Natural killer cell (primary cell): ENCODE measurements around a stretch of chr10.

DNA sequence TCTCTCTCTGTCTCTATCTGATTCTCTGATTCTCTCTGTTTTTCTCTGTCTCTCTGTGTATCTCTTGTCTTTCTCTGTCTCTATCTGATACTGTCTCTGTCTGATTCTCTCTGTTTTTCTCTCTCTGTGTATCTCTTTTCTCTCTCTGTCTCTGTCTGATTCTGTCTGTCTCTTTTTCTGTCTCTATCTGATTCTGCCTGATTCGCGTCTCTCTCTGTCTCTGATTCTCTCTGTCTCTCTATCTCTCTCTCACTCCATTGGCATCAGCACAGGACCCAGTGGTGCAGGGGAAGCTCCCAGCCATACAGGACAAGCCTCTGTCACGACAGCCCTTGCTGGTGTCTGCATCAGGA lies 79.0 kb downstream of the ADARB2 start:
- PRO-cap = no peak

GRCh38 chr10:2303149-2303535 lies 565.8 kb upstream of the ADARB2 start:
- PRO-cap = no peak

GRCh38 chr10:3045552-3046801 lies 21.4 kb upstream of the PFKP start:
- PRO-cap = no peak

GRCh38 chr10:3048500-3049107 lies 18.7 kb upstream of the PFKP start:
- PRO-cap = no peak

- PRO-cap = no peak
Measured at GRCh38 chr10:3090816-3091264, 23.5 kb downstream of the PFKP start.

DNA sequence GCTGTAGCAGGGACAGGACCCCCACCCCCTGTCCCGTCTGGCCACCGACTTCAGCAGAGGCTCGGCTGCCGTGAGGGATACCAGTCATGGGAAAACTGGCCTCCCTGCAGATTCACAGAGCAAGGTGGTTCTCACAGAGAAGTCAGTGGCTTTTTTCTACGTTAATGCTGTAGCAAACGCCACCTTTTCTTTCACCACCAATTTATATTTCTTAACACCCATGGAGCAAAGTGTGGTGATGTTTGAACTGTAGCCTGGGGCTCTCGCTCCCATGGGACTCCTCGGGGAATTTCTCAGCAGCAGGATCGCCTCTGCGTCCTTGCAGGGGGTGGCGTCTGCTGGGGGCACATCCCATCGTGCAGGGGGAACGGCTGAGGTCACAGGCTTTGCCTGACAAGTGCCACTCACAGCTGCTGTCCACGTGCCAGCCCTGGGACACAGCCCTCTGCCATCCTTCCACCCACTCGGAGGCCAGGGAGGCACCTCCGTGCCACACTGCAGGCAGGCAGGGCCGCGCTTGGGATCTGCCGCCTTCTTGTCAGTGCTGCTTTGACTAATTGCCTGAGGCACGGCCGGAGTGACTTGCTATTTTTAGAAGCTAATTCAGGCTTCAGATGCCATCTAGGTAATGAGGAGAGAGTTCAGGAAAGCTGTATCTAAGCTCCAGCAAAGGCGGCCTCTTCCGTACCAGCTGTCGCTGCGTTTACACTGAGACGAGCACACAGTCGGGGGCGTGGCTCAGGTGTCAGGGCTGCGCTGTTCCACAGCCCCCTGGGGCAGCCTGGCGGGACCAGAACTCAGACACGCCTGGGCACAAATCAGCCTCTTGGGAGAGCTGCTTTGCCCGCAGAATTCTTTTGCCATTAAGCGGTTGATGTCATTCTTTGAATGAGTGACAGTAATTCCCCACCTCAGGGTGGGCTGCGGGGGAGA lies 45.8 kb downstream of the PITRM1 start:
- PRO-cap = no peak

- PRO-cap = no peak
Measured at GRCh38 chr10:3137136-3137760, 35.3 kb downstream of the PITRM1 start.

DNA sequence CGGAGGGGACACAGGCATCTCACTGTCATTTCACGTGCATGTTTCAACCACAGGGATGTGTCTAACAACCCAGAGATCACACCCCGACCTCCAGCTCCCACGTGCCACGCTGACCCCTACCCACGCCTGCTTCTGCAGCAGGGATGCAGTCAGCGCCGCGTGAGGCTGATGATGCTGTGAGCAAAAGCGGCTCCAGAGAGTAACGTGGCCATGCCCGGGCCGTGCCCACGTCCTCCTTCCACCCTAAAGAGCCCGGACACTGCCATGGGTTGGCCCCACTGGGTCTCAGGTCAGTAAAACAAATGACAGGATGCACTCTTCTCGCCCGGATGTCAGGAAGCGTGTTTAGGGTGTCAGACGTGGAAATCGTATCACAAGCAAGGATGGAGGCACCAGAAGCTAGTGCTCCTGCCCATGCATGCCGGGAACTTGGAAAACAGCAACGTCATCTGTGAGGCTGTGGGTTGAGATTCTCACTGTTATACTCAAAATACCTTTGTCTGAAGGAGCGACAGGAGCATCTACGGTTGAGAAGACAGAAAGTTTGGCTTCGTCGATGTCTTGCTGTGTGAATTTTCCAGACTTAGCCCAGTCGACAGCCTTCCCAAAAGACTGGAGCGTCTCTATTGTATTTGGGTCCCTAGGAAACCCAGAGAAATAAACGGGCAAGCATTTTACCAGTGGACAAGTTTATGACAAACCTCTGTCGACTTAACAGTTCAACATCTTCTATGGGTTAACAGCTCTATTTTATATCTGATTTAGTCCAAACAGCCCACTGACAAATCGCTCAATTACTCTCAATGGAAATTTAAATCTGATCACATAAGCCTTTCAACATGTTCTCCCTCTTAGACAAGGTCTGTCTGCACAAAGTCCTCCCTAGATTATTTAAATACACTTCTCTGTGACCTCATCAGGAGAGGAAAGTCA lies 33.9 kb downstream of the PITRM1 start:
- PRO-cap = no peak

- PRO-cap = no peak
Measured at GRCh38 chr10:3147453-3147911, 25.1 kb downstream of the PITRM1 start.

DNA sequence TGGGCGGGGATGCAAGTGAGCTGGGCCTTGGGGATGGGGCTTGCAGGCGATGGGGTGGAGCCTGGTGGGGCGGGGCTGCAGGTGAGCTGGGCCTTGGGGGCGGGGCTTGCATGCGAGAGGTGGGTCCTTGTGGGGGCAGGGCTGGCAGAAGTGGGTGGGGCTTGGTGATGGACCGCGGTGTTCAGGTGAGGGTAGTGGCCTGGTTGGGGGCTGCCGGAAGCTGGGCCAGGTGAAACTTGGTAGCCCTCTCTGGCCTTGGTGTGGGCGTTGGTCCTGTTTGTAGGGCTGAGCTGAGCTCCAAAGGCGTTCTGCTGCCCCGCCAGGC lies 745 bp upstream of the PITRM1 start:
- PRO-cap = no peak

GRCh38 chr10:3287807-3288410 lies 115.3 kb upstream of the PITRM1 start:
- PRO-cap = no peak

DNA sequence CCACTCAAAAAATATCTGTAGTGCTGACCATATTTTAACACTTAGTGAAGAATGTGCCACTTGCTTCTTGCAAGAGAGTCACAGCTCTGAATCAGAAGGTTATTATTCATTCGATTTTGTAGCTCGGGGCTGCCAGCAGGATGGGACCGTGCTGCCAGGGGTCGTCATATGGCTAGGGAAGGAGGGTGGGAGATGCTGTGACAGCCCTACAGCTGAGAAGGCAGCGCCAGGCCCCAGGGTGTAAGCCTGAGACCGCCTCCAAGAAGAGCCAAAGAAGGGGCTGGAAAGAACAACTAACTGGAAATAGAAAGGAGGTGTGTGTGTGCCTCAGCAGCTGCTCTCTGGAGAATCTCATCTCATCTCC lies 152.2 kb upstream of the PITRM1 start:
- PRO-cap = no peak

DNA sequence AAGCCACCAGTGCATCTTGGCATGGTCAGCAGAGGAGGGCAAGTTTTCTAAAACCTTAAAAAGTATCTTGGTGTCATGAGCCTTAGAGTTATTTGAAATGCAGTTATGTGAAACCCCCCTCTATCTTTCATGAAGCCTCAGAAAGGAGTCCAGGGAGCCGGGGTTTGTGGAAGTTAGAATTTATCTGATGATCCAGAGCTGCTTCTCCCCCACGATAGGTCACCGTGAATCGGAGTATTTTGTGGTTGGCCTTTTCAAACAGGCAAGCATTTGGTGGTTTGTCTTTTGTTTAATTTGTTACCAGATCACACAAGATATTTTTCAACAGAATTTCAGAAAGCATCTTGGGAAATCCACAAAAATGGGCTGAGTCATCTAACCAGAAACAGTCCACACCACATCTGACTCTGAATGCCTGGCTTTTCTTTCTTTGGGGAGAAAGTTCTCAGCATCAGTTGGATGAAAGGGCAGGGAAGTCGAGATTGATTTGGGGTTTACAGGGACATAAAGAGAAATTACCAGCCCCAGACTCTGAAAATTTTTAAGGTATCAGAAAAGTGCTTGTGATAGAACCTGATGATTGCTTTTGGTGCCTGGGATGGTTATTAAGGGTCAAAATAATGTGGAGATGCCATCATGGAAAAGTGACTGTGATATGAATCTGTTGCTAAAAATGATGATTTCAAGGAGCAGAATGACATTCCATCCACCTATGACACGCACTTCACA lies 295.7 kb upstream of the PITRM1 start:
- PRO-cap = no peak

- PRO-cap = no peak
Measured at GRCh38 chr10:3486255-3486794, 298.7 kb downstream of the KLF6 start.

DNA sequence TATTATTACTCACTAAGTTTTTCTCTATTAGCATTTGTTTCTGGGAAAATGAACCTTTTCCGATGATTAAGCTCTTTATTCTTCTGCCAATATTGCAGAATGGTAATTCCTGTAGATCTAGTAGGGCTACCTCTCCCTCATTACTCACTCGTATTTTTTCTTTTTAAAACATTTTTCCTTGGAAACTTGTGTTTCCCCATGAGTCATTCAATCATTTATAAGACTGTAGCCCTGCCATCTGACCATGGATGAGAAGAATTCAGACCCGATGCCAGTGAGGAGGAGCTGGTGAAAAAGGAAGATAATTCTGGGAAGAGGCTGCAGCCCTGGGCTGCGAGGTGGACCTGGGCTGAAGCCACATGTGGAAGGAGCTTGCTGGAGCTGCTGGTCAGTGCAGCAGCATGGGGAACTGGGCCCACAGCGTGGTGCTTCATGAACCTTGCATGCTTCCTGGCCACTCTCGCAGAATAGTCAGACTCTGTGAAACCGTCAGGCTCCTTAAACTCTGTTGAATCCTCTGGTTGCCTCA lies 242.8 kb downstream of the KLF6 start:
- PRO-cap = no peak

GRCh38 chr10:3773961-3774637 lies 10.9 kb downstream of the KLF6 start:
- PRO-cap = no peak

GRCh38 chr10:3776314-3776654 lies 8.7 kb downstream of the KLF6 start:
- PRO-cap = no peak

GRCh38 chr10:3777772-3778731 lies 7.0 kb downstream of the KLF6 start:
- PRO-cap = no peak

DNA sequence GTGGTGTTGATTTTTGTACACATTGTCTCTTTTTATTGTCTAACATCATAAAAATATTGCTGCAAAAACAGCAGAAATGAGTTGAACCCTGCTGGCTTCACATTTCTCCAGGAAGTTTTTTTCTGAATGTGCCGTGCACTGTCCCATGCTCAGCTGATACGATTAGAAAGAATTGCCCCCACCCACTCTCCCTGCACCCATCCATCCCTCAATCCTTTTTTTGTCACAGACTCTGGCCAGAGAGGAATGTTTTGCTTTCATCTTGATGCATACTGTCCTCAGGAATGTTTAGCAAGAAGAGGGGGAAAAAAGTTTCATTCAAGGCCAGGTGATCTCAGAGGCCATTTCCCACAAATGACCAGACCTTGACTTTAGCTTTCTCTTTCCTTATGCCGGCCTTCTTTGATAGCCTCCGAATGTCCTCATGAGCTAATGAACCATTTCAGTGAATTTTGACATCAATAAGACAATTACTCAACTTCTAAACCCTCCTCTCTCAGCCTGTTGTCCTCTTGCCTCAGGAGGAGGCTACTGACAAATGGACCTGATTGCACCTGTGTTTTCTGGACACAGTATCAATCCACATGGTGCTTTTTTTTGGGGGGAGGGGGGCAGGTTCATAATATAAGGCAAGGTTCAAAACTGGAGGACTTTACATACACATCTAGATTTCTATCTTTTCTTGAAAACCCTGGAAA lies 105.0 kb upstream of the KLF6 start:
- PRO-cap = no peak

DNA sequence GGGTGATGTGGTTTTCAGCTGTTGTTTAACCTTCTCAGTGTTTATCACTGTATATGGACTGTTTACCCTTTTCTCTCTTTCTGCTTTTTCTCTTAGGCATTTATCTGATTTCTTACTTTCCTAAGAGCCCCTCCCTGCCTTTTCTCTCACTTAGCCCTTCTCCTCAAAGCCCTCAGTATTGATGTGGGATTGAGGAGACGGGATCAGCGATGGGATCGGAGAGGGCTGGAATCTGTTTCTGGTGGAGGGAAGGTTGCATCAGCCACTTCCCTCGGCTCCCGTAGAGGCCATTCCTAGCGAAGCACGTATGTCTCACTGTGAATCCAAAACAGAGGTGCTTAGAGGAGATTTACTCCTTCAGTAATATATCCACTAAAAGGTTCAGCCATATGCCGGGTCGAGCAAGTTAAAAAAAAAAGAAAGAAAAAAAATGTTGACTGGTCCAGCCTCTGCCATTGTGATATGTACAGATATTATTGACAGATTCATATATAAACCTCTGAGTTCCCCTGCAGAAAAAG lies 109.2 kb upstream of the KLF6 start:
- PRO-cap = no peak